Lung (tissue), 4 donors: ENCODE results near the genes BTG3 and ADAMTS5.

GRCh38 chr21:16094959-16095336 is 365.2 kb downstream of the USP25 start:
- PRO-cap: no peak
- RAMPAGE, long total RNA: no peak
- RRBS: no CpG with 5 or more reads among the region's 2 CpGs

GRCh38 chr21:16196033-16196464 is 466.3 kb downstream of the USP25 start:
- PRO-cap: no peak
- RAMPAGE, long total RNA: no peak
- RRBS: no CpG with 5 or more reads among the region's 2 CpGs

- PRO-cap: no peak
- RAMPAGE, long total RNA: no peak
- RRBS: no CpG with 5 or more reads among the region's 4 CpGs
Observed at GRCh38 chr21:16302783-16303255, 573.0 kb downstream of the USP25 start.

- PRO-cap: no peak
- RAMPAGE, long total RNA: no peak
- RRBS: no CpG with 5 or more reads among the region's 5 CpGs
Observed at GRCh38 chr21:17429048-17429379, 83.8 kb upstream of the CXADR start.

- PRO-cap: no peak
- RAMPAGE, long total RNA: no peak
- RRBS: no CpG with 5 or more reads among the region's 14 CpGs
Observed at GRCh38 chr21:17510847-17511418, 1.9 kb upstream of the CXADR start.

DNA sequence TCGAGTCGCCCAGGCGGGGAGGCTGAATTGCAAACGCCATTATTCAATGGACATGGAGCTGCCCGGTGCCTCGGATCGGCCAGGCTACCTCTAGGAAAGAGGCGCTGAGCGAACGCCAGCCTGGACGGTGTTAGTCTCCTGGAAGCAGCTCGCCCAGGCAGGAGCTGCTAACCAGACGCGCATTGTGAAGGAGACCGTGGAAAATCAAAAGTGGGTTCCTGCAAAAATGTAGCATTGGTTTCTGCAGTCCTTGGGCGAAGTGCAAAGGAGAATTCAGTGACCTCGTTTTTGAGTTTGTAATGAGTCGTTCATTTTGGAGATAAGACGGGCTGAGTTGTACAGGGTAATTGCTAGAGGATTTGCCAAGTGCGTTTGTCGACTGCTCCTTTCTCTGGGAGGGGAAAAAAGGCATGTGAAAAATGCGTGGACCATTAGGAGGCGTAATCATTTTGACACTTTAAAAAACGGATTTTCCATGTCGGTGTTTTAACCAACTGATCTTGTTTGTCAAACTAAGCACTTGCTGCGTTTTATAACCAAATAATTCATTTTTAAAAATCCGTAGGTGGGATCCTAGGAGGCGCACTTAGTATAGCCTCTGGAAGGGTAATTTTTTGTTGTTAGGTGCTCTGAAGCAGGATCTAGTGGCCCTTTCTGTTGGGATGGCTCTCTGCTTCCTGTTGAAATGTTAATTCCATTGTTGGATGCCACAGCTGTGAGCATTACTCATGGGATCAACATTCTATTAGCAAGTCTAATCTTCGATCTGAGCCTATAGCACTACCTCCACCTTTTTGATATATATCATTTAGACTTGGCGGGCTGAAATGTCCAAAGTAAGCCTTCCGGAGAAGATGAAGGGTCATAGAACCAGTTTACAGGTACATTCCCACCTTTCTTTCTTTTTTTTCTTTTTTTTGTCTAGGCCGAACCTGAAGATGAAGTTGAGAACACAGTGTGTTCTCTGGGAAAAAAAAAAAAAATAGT is 1.0 kb downstream of the CXADR start:
- PRO-cap: no peak
- RAMPAGE, long total RNA: no peak
- RRBS: no CpG with 5 or more reads among the region's 32 CpGs

DNA sequence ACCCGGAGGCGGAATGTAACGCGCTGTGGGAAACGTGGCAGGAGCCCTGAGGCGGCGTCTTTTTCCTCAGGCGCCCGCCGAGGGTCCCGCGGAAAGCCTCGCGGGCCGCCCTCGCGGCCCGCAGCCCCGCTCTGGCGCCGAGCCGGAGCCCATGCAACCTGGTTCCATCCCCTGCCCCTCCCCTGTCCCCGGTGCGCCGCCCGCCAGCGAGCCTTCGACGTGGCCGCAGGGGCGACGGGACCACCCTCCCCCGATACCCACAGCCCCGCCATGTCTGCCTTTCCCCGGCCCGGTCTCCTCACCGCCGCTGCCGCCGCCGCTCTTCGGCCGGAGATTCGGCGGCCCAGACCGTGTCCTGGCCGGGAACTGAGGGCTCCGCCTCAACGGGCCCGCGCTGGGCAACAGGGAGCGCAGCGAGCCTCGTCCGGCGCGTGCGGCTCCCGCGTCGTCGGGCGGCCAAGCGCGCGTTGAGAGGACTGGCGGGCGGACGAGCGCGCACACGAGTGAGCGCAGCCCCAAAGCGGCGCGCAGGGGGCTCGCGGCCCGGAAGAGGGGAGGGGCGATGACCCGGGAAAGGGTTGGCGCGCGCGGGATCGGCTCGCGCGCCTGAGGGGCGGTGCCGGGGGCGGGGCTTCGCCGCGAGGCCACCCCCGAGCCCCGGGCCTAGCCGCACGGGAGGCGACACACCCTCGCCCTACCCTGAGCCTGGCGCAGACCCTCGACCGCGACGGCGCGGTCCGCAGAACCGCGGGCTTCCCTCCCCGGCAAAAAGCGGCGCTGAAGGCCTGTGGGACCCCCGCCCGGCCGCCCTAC is at the start of gene BTG3:
Gene BTG3 (minus strand): TSS at position 505 of the 813 bp plus-strand sequence.
- PRO-cap: bidirectional peak, plus-strand start at position 700 of the sequence, minus-strand start at position 478 of the sequence
- RAMPAGE, long total RNA: no peak
- RRBS: 2% methylated on average over 75 of the region's 117 CpGs

DNA sequence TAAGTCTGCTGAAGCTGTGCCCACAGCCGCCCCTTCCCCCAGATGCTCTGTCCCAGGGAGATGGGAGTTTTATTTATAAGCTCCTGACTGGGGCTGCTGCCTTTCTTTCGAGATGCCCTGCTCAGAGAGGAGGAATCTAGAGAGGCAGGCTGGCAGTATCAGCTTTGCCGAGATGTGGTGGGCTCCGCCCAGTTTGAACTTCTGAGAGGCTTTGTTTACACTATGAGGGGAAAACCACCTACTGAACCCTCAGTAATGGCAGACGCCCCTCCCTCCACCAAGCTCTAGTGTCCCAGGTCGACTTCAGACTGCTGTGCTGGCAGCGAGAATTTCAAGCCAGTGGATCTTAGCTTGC is 43.9 kb downstream of the C21orf91 start:
- PRO-cap: no peak
- RAMPAGE, long total RNA: no peak
- RRBS: no CpG with 5 or more reads among the region's 7 CpGs

- PRO-cap: no peak
- RAMPAGE, long total RNA: no peak
- RRBS: no CpG with 5 or more reads among the region's 9 CpGs
Observed at GRCh38 chr21:17793097-17794294, 25.7 kb downstream of the C21orf91 start.

DNA sequence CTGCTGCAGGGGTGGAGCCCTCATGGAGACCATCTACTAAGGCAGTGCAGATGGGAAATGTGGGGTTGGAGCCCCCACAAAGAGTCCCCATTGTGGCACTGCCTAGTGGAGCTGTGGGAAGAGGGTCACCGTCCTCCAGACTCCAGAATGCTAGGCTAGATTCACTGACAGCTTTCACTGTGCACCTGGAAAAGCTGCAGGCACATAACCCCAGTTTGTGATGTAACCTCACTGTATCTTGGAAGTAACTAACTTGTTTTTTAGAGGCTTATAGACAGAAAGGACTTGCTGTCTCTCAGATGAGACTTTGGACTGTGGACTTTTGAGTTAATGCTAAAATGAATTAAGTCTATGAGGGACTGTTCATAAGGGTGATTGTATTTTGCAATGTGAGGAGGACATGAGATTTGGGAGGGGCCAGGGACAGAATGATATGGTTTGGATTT is 10.7 kb downstream of the C21orf91 start:
- PRO-cap: no peak
- RAMPAGE, long total RNA: no peak
- RRBS: no CpG with 5 or more reads among the region's 1 CpG

DNA sequence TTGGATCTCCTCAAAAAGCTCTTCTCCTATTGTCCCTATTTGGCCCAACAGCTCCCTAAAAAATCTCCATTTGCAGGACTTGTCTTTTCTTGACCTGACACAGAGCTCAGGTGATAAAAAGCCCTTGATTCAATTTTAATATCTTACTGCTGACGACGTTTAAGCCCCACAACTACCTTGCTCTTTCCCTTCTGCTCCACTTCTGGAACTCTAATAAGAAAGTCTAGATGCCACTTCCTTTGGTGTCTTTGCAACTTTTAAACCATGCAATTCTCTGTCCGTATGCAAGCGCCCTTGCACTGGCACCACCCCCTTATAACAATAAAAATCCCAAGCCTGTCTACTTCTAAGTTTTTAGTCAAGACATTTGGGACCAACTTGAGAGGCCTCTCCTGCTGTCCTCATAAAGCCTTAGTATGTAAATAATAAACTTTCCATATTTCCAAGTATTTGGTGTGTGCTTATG is 796.2 kb downstream of the MRPL39 start:
- PRO-cap: unidirectional peak, minus-strand start at position 200 of the sequence
- RAMPAGE, long total RNA: no peak
- RRBS: no CpG with 5 or more reads among the region's 4 CpGs

DNA sequence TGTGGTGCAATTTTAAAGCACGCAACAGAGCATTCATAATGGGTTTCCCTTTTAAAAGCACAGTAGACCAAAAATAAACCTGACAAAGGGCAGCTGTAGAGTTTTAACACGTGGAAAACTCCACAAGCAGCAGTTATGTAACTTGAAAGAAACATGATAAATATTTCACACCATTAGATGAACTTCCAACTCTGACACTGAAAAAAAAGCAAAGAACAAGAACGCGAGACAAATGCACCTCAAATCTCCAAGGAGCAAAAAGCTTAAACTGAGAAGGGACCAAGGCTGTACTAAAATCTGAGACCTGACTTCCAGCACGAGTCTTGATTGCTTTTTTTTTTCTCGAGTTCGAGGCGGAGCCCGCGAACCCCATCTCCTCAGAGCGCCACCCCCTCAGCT is 252 bp upstream of the JAM2 start:
- PRO-cap: no peak
- RAMPAGE, long total RNA: no peak
- RRBS: no CpG with 5 or more reads among the region's 11 CpGs

DNA sequence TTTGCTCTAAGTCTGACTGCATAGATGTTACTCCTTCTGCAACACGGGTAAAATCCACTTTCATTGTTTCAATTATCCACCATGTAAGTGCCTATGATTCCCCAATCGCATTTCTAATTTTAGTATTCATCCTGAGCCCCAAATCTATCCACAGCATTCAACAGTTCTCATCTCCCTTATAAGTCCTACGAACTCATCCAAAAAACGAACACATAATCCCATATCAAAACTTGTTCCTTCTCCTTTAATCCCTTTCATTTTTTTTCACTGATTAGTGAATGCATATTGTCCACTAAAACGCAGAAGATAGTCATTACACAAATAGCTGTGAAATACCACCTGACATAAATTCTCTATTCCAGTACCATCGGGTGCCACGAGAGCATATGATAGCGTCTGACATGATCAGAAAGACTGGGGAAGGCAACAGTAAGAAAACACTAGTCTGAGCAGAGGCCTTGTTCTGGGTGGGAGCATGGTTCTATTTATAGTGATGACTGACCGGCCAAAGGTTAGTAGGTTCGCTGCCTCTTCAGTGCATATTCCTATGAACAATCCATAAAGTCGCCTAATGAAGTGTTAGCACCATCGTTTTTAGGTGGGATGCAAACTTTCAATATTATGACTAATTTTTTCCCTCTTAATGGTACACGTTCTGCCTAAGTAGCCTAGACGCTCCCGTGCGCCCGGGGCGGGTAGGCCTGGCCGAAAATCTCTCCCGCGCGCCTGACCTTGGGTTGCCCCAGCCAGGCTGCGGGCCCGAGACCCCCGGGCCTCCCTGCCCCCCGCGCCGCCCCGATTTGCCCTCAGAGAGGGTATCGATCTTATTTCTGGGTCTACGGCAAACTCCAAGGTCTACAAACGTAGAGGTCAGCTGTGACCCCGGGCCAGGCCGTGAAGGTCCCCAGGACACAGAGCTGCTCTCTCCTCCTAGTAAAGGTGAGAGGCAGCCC is 597 bp downstream of the ATP5PF start:
- PRO-cap: no peak
- RAMPAGE, long total RNA: no peak
- RRBS: 1% methylated on average over 14 of the region's 34 CpGs

DNA sequence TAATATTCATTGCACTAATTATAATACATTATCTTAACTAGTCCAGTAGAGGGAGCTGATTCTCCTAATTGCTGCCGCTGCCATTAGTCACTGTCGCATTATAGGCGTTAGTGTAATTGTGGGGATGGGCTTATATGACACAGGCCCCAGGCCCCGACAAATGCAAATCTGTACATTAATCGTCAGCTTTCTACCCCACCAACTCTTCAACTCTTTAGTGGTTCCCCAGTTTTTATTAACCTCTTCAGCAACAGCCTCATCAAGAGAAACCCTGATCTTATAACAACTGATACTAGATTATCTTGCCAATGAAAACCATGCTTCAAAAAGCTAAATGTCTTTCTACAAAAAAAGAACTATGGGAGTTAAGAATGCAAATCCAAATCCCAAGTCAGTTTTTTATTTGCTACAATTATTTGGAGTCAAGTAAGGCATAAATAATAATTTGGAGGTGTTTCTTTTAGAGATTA is 161.1 kb downstream of the GABPA start:
- PRO-cap: no peak
- RAMPAGE, long total RNA: no peak
- RRBS: no CpG with 5 or more reads among the region's 5 CpGs

GRCh38 chr21:25897384-25897845 is 162.6 kb downstream of the GABPA start:
- PRO-cap: no peak
- RAMPAGE, long total RNA: no peak
- RRBS: no CpG with 5 or more reads among the region's 4 CpGs

- PRO-cap: no peak
- RAMPAGE, long total RNA: no peak
- RRBS: no CpG with 5 or more reads among the region's 8 CpGs
Observed at GRCh38 chr21:25914026-25914559, 179.3 kb downstream of the GABPA start.

GRCh38 chr21:25929900-25930332 is 195.1 kb downstream of the GABPA start:
- PRO-cap: no peak
- RAMPAGE, long total RNA: no peak
- RRBS: 83% methylated on average over 2 of the region's 7 CpGs

DNA sequence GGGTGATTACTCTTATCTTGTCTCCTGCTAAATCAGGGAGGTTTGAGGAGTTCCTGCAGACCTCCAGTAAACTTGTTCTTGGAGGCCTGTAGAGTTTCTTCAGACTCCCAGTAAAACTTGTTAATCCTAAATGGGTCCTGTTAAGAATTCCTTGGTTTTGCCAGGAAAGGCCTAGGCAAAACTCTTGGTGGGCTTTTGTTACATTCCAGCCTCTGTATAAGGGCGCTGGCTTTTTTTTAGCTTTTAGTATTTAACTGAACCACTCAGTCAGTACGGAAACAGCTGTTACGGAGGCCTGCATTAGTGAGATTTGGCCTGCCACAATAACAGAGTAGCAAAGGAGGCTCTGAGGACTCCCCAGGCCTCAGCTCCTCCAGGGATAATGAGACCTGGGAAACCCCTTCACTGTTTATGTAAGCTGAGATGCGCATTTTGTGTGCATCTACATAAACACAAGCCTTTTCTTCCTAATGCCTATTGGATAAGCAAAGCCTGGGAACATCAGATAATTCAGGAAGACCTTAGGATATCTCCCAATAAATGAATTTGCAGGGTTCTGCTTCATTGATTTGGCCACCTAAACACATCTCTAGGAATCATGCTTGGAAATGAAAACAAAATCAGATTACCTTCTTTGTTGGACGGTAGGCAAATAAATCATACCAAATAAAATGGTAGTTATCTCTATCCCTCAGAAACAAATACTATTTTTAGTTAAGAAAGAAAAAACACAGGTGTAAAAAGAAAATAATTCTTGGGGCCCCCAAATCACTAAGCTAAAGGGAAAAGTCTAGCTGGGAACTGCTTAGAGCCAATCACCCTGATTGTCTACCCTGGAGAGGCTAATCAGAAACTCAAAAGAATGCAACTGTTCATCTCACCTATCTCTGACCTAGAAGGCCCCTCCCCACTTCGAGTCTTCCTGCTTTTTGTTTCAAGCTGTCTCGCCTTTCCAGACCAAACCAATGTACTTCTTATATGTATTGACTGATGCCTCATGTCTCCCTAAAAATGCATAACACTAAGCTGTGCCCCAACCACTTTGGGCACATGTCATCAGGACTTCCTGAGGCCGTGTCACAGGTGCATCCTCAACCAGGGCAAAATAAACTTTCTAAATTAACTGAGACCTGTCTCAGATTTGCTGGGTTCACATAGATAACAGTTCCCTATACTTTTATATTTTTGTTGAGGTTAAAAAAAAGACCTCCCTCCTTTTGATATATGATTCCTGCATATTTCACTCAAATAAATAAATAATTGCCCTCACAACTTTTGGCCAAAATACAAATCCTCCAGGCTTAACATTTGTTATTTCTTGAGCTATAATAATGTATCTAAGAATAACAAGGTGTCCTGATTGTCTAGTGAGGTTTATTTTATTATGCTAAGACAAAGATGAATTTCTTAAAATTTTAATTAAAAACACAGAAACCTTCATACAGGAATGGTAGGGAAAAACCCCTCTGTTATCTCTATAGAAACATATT is 209.7 kb downstream of the APP start:
- PRO-cap: no peak
- RAMPAGE, long total RNA: no peak
- RRBS: no CpG with 5 or more reads among the region's 8 CpGs

DNA sequence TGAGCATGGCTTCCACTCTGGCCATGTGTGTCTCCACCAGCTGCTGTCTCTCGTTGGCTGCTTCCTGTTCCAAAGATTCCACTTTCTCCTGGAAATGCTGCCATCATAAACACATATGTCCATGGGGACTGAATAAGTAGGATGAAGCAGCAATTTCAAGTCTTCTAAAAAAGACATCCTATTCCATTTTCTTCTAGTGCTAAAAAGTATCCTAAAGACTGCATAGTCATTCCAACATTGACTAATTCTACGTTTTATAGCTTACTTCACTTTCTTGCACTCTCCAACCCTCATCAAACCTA is 195.5 kb downstream of the APP start:
- PRO-cap: no peak
- RAMPAGE, long total RNA: no peak
- RRBS: no CpG with 5 or more reads among the region's 2 CpGs

- PRO-cap: bidirectional peak, plus-strand start at chr21:26967261, minus-strand start at chr21:26967088
- RAMPAGE, long total RNA: no peak
- RRBS: 4% methylated on average over 12 of the region's 66 CpGs
Observed at GRCh38 chr21:26966887-26967972, at the start of gene ADAMTS5. Gene ADAMTS5, minus strand, starts transcription at chr21:26967088.